Jejunum (tissue), 1 donor: ENCODE data around the genes PPIP5K1 and PDIA3.

GRCh38 chr15:42331293-42331682 lies 28.0 kb upstream of the CAPN3 start:
- PRO-cap = no peak

DNA sequence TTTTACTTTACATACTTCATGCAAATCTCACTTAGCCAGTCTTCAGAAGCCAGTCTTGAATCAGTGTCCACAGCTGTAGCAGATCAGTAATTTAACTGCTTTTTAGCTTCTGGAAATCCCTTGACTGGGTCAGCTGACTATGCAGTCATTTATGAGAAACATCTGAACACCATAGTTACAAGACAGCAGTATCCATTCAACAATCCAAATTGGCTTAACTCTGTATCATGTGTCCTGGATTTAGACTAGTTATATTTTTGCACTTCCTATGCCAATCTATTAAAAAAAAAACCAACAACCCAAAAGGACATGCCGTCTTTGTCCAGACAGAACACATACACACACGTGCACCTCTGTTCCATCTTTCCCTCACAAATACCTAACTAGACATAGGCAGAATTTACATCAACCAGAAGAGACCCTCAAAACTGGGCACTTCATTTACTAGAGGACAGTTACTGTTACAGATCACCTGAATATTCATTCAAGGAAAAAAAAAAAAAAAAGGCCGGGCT lies 33.0 kb downstream of the ZNF106 start:
- PRO-cap = no peak

DNA sequence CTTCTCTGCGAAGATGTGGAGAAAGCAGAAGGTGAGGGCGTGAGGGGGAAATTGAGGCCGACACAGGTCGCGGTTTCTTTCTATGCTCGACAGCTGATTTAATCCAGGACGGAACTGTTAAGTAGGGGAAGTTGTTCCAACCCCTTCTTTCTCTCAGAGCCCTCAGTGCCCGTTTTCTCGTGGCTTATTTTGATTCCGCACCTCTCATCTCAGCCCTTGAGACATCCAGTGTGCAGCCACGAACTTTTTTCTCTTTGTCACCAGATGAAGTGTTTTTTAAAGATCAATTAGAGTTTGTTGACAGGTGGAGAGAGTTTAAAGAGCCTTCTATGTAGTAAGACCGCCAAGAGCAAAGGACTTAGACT lies 751 bp downstream of the STARD9 start:
- PRO-cap = no peak

GRCh38 chr15:42582617-42583507 lies 7.5 kb downstream of the STARD9 start:
- PRO-cap = no peak

DNA sequence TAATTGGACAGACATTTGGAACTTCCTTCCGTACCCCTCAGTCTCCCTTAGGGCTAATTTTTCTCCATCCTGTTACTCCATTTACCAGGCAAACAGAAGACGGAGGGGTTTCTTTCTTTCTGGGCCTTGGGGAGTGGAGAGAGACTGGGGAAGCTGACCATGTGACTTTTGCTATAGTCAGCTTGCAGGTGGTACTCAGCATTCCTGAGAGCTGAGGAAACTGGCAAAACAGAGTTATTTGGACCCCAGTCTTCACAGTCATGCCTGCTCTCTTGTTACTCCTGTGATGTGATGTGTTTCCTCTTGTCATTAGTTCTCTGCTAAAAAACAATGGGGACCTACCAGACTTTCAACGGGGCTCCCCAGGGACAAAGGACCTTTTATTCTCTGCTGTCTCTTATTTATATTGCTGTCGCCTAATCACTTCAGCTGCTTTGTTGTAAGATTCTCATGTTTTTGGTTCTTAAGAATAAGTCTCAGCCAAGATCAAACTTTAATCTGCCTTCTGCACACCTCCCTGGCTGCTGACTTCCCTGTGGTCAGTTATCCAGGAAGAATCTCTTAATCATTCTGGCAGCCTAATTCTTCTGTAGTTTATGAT lies 8.7 kb downstream of the STARD9 start:
- PRO-cap = no peak

DNA sequence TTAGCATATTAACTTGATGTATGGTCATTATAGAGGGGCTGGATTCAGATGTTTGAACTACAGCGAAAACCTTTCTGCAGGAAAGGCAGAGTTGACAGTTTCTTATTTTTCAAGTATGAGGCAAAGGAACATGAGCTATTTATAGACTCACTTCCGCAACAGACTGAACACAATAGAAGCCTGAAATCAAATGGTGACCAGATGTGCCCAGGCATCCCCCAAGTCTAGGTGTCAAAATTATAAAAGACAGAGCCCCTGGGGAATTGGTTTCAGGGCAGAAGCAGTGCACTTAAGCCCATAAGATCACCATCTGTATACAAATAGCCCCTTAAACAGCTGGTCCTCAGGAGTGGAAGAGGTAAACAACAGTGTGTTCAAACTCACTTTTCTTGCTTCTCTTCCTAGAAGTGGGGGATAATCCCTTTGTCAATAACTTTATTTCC lies 29.8 kb downstream of the STARD9 start:
- PRO-cap = no peak

DNA sequence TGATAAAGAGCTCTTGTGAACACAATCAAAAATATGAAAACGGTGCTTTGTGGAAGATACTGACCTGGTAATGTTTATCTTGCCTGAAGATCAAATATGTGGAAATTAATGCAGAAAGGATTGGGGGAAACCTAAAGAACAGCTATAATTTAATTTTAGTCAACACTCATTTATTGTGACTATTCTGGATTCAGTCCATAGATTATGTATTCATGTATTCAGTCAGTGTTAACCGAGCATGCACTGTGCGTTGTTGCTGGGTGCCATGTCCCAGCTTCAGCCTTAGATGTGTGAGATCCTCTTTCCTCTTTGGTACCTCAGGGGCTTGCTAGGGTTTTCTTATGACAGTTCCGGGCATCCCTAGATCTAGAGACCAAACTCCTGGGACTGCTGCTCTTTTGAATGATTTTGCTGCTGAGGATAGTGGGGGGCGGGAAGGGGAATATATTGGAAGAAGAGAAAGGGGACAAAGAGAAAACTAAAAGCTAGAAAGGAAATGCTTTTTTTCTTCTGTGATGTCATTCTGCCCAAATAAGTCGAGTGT lies 33.4 kb downstream of the STARD9 start:
- PRO-cap = no peak

DNA sequence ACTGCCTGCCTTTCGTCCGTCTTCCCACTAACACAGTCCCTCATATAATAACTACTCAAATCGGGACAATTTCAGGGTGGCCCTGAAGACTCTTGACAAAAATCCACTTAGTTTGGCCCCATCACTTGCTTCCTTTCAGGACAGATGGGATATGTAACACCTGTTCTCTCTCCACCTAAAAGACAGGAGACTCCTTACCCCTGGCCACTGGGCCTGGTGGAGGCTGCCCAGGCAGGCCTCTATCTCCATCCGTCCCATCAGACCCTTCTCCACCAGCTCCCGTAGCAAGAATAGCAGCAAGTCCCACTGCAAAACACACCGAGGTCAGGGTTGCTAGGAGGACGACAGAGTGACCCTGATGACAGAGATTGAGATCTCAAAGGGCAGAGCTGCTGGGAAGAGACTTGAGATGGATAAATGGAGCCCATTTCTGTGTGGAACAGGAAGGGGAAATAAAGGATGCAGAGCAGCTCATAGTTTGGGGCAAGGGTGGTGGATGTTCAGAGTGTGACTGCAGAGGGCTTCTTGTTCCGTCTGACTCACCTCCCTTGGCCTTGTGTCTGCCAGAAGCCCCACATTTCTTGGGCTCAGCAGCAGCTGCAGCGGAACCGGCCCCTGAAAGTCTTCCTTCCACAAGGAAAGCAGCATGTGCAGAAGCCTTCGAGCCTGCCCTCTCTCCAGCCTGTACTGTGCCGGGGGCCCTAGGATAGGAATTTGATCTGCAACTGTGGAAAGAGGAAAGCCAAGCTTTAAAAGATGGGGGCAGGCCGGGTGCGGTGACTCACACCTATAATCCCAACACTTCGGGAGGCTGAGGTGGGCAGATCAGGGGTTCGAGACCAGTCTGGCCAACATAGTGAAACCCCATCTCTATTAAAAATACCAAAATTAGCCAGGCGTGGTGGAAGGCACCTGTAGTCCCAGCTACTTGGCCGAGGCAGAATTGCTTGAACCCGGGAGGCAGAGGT lies 11.7 kb downstream of the CDAN1 start:
- PRO-cap = no peak

DNA sequence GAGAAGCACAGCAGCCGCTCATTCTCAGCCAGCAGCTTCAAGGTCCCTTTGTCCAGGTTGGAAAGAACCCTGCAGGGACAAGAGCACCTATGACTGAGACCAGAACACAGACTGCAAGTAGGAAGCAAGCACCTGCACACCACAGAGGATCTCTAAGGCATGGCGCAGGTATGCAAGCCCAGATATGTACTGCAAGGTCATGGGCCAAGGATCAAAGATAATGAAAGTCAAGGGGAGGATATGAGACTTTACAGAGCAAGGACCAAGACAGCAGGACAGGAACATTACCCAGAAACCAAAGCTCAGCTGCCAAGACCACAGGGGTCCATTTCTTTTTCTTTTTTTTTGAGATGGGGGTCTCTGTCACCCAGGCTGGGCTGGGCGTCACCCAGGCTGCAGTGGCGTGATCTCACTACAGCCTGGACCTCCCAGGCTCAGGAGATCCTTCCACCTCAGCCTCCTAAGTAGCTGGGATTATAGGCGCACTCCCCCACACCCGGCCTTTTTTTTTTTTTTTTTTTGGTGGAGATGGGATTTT lies 2.6 kb downstream of the CDAN1 start:
- PRO-cap = no peak

GRCh38 chr15:43168220-43168594 lies 17.0 kb upstream of the CCNDBP1 start:
- PRO-cap = no peak

DNA sequence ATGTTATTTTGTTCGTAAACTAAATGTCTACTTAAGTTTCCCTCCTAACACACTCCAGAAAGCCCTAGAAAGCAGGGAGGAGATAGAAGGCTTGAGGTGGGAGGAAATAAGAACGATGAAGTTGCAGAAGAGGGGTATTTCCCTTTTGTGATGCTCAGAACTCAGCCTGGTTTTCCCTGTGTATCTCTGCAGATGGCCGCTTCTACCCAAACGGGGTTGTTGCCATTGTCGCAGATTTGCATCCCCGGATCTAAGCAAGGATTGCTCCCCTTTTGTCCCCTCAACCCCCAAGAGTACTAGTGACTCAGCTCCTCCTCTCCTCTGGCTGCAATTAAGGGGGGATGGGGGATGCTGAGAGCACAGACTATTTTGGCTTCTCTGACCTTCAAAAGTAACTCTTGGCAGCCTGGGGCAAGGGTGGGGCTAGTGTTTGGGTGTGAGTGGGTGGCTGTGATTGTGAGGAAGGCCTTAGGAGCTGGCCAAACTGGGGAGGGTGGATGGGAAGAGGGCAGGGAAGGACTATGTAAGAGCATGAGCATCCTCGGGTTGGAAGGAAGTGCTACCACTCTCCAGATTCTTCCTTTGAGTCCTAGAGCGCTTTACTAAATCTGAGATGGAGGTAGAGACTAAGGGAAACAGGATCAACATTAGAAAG lies 1.3 kb upstream of the MAP1A start:
- PRO-cap = no peak

DNA sequence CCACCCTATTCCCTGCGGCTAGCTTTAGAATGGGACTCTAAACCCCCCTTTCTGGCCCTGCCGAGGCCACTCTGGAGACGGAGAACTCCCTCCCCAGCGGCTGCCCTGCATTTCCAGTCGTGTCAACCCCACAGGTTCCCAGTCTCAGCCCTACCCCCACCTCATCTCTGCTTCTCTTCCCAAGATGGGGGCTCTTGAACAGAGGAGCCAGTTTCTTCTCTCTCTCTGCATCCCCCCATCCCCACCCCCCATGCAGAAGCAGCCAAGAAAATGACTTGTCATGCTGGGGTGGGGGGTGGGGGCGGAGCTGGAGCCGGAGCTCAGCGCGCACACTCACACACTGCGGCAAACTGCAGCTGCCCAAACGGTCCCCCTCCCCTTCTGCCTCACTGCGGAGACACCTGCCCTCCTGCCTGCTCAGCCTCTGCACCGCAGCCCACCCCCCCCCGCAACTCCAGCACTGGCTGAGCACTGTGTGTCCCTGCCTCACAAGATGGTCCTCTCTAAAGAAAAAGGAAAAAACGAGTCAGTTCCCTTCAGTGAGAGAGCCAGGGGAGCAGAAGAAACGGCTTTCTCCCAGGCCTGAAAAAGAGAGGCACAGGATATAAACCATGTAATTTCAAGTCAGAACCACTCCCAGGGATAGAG lies 986 bp downstream of the MAP1A start:
- PRO-cap = no peak

GRCh38 chr15:43589962-43590463 lies at the start of gene PPIP5K1:
TSS of gene PPIP5K1 (minus strand) at chr15:43590208.
- PRO-cap = no peak

GRCh38 chr15:43745997-43746957 lies at the start of gene PDIA3:
TSS of gene PDIA3 (plus strand) at chr15:43746438.
- PRO-cap = bidirectional peak, plus-strand start at chr15:43746423, minus-strand start at chr15:43746264

DNA sequence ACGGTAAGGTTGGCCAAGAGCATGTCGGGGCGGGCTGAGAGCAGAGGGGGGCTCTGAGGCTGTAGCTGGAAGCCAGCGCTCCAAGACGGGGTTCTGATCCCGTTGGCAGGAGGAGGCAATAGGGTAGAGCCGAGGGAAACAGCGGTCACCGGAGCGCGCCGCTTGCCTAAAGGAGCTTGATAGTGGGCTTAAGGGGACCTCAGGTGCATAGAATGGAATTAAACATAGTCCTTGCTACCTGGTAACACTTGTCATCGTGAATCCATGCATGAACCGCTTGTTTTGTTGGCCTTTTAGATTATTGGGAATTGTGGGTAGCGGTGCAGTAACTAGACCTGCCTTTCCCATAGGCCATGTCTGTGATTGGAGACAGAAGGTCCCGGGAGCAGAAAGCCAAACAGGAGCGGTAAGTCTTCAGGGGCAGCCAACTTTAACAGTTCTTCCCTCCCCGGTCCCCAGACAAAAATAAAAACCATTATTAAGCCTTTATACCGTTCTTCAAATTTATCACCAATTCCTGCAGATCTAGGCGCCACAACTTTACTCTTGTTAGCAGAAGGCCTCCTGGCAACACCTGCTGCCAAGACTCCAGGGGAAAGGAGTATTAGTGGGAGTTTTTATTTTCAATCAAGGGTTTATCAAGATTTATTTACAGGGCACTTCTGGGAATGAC lies 519 bp downstream of the HYPK start:
- PRO-cap = no peak

DNA sequence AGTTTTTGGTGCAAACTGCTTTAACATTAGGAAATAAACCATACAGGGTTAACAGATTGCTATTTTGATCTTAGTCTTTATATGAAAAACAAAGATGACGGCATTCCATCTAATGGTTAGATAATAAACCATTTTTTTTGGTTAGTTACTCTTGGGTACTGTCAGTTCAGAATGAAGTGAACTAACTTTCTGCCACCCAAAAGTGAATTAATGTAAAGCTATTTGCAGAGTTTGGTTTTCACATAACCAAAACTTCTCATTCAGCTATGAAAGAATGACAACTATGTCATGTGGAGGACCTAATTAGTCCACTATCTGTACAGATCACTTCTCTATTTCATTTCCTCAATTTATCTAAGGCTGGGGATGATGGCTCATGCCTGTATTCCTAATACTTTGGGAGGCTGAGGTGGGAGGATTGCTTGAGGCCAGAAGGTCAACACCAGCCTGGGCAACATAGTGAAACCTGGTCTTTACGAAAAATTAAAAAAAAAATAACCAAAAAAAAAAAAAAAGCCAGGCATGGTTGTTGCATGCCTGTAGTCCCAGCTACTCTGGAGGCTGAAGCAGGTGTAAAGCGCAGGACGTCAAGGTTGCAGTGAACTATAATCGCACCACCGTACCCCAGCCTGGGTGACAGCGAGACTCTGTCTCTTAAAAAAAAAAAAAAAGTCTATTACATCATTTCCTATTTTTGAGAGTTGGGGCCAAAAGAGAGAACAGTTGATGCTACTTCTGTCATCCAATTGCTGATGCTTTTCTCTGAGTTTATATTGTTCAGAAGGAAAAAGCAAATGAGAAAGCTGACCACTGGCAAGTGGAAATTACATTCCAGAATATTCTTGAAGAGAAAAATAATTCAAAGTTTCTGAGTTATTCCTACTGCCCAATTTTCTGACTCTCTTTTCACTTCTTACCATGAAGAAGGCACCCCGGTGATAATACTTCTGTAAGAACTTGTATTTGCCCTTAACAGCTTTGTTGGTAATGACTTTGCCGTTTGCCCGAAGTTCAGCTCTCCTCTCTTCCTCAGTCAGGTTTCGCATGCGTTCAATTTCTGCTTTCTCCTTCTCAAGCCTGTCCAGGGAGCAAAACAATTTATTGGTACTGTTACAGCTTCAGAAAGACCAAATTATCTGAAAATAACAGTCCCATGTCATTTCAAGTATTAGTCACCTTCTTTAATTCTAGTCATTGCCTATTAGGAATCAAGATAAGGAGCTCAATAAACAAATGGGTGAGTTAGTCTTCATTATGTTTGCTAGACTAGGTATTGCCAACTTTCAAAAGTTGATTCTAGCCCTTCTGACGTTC lies 8.9 kb downstream of the HYPK start:
- PRO-cap = no peak

- PRO-cap = no peak
Observed at GRCh38 chr15:43880605-43881236, 53.9 kb downstream of the WDR76 start.

GRCh38 chr15:44535036-44535622 lies 1.8 kb upstream of the EIF3J start:
- PRO-cap = no peak

DNA sequence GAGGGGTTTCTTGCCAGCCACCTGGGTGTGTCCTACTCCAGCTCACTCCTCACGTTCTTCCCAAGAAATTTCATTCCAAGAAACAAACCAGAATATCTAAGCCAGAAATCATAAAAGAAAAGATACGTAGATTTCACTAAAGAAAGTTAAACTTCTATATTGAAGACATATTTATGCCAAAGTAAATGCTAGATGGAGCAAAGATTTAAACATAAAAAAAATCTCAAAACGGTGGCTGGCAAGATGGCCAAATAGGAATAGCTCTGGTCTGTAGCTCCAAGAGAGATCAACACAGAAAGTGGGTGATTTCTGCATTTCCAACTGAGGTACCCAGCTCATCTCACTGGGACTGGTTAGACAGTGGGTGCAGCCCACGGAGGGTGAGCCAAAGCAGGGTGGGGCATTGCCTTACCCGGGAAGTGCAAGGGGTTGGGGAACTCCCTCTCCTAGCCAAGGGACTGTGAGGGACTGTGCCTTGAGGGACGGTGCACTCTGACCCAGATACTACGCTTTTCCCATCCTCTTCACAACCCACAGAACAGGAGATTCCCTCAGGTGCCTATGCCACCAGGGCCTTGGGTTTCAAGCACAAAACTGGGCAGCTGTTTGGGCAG lies 19.2 kb upstream of the SPG11 start:
- PRO-cap = no peak

GRCh38 chr15:44720100-44720176 lies 8.6 kb downstream of the B2M start:
- PRO-cap = no peak